PC-3 (cell line): ENCODE measurements around the genes OSBPL8, ZDHHC17, CSRP2 and PPP1R12A.

- RAMPAGE, long total RNA, result no peak
Observed at GRCh38 chr12:75974505-75974911, 110.0 kb downstream of the NAP1L1 start.

DNA sequence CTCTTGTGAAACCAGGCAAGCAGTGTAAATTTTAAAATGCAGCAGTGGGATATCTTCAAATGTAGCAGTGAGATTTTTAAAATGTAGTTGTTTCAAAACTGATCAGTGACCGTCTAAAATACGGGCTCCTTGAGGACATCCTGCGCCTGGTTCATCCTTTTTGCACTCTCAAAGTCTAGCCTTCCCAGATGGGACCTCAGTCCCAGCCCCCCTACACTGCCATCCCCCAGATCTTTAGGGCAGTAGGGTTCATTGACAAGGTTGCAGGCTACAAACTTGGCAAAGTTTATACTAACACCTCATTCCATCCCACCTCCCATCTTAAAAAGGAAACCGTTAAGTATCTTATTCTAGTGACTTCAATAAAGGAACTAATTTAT is 1.6 kb downstream of the NAP1L1 start:
- RAMPAGE, long total RNA, result no peak

DNA sequence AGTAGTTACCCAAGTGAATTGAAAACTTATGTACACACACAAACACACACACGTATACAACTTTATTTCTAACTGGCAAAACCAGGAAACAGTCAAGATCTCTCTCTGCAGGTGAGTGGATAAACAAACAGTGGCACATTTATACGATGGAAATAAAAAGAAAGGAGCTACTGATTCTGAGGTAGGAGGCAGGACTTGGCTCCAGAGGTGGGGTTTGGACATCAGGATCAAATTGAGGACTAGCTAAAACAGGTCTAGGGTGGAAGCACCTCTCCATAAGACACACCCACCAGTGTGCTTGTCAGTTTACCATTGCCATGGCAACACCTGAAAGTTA is 7.7 kb upstream of the NAP1L1 start:
- RAMPAGE, long total RNA, result no peak

DNA sequence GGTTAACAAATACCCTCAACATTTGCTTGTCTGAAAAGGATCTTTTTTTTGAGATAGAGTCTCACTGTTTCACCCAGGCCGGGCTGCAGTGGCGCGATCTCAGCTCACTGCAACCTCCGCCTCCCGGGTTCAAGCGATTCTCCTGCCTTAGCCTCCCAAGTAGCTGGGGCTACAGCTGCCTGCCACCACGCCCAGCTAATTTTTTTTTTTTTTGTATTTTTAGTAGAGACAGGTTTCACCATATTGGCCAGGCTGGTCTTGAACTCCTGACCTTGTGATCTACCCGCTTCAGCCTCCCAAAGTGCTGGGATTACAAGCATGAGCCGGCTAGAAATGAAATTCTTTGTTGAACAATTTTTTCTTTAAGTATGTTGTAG is 45.5 kb downstream of the OSBPL8 start:
- RAMPAGE, long total RNA, result no peak

GRCh38 chr12:76559613-76560455 is at the start of gene OSBPL8:
OSBPL8 (minus strand) TSS chr12:76559771.
- RAMPAGE, long total RNA, result no peak

GRCh38 chr12:76763424-76764331 is at the start of gene ZDHHC17:
ZDHHC17 (plus strand) TSS chr12:76764115.
- RAMPAGE, long total RNA, result no peak

GRCh38 chr12:76782229-76782797 is 18.4 kb downstream of the ZDHHC17 start:
- RAMPAGE, long total RNA, result no peak

- RAMPAGE, long total RNA, result no peak
Observed at GRCh38 chr12:76878689-76879974, at the start of gene CSRP2. CSRP2 (minus strand) TSS chr12:76879019.

- RAMPAGE, long total RNA, result no peak
Observed at GRCh38 chr12:77238106-77238783, 172.9 kb upstream of the E2F7 start.

DNA sequence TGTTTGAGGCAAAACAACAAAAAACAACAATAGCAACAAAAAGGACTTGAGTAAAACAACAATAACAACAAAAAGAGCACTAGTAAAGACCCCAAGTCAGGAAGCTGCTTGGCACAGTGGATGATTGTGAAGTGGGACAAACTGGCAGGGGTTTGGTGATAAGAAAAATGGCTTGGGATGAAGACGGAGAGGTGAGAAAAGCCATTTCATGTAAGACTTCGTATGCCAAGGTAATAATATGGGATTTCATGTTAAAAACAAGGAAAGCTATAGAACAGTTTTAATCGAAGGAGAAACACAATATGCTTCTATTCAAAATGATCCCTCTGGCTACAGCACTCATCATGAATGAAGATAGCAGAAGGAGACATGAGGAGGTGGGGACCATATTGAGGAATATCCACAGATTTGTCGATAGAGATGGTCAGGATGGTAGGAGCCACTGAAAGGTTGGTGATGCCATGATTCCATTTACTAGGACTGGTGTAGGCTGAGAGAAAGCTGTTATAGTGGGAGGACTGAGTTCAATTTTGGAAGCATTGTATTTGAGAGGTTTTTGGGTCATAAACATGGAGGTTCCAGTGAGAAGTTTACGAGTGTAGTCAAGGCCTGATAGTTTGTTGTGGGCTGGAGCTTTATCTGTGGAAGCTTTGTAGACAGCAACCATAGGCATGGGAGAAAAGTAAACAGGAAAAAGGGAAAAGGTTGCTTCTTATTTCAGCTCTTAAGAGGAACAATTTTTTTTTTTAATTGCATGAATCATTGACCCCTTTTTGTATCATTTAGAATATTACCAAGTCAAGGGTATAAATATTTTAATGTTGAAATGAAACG is 103.8 kb upstream of the NAV3 start:
- RAMPAGE, long total RNA, result no peak

GRCh38 chr12:77893766-77894476 is 63.2 kb downstream of the NAV3 start:
- RAMPAGE, long total RNA, result no peak

GRCh38 chr12:77998924-77999507 is 168.3 kb downstream of the NAV3 start:
- RAMPAGE, long total RNA, result no peak

DNA sequence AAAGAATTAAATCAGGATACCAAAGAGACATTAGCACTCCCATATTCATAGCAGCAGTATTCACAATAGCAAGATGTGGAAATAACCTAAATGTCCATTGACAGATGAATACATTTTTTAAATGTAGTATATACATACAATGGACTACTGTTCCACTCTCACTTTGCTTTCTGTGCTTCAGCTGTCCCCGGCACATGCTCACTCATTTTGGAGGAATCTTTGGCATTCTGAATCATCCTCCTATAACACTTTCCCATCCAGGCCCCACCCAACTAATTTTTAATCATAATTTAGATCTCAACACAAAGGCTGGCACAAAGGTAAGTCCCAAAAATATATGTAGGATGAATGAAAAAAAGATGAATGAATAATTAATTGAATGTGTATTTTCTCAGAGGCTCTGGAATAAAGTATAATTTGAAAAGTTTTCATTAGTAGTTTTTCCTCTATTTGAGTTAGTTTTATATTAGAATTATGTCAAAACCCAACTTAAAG is 99.3 kb downstream of the SYT1 start:
- RAMPAGE, long total RNA, result no peak

GRCh38 chr12:79426135-79426416 is 264.7 kb downstream of the PAWR start:
- RAMPAGE, long total RNA, result no peak

GRCh38 chr12:79455172-79455722 is 235.5 kb downstream of the PAWR start:
- RAMPAGE, long total RNA, result no peak

DNA sequence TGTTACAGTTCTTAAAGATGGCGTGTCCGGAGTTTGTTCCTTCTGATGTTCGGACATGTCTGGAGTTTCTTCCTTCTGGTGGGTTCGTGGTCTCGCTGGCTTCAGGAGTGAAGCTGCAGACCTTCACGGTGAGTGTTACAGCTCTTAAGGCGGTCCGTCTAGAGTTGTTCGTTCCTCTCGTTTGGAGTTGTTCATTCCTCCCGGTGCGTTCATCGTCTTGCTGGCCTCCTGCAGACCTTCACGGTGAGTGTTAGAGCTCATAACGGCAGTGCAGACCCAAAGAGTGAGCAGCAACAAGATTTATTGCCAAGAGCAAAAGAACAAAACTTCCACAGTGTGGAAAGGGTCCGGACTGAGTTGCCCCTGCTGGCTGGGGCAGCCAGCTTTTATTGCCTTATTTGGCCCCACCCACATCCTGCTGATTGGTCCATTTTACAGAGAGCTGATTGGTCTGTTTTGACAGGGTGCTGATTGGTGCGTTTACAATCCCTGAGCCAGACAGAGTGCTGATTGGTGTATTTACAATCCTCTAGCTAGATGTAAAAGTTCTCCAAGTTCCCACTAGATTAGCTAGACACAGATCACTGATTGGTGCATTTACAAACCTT is 137.7 kb downstream of the PAWR start:
- RAMPAGE, long total RNA, result no peak

GRCh38 chr12:79711752-79712069 is 20.9 kb upstream of the PAWR start:
- RAMPAGE, long total RNA, result no peak

DNA sequence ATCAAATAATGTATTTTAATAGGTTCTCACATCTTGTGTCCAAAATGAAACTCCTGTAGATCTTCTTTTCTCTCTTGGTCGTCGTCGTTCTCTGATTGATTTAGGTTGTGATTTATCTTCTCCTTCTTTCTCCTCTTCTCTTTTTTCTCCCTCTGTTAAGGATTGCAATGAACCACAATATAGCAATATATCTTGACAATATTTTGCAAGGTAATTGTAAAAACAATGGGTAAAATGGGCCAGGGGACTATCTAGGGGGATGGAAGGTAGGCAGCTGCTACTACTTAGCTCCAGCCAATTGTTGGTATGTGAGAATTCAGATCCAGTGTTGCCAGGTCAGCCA is 104.8 kb upstream of the PAWR start:
- RAMPAGE, long total RNA, result no peak

DNA sequence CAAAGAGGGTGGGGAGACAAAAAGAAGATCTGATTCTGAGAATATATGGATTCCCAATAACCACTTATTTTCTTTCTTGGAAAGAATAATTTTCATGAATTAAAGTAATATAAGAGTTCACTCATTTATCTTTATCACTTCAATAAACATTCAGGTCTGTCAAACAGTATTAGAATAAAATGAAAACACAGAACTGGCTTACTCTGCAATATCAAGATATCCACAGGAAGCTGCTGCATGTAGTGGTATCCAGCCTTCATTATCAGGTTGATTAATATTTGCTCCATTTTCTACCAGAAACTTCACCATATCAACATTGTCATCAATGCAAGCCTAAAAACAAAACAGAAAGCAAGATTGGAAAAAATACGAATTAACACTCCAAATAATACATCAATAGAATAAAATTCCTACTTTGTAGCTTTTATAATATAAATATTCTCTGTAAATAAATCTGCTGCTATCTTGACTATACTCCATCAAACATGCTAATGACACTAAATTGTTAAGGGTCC is 62.2 kb downstream of the PPP1R12A start:
- RAMPAGE, long total RNA, result no peak

GRCh38 chr12:79934691-79935649 is at the start of gene PPP1R12A:
PPP1R12A (minus strand) TSS chr12:79935097.
- RAMPAGE, long total RNA, result no peak